Epithelial cell of prostate (primary cell): ENCODE measurements around the genes SIGLEC15 and ELOA2.

GRCh38 chr18:44678838-44679902 is 1.5 kb upstream of the SETBP1 start:
- RRBS: under 1% methylated on average over 19 of the region's 109 CpGs

GRCh38 chr18:44742536-44743411 is 62.1 kb downstream of the SETBP1 start:
- RRBS: no CpG with 5 or more reads among the region's 5 CpGs

DNA sequence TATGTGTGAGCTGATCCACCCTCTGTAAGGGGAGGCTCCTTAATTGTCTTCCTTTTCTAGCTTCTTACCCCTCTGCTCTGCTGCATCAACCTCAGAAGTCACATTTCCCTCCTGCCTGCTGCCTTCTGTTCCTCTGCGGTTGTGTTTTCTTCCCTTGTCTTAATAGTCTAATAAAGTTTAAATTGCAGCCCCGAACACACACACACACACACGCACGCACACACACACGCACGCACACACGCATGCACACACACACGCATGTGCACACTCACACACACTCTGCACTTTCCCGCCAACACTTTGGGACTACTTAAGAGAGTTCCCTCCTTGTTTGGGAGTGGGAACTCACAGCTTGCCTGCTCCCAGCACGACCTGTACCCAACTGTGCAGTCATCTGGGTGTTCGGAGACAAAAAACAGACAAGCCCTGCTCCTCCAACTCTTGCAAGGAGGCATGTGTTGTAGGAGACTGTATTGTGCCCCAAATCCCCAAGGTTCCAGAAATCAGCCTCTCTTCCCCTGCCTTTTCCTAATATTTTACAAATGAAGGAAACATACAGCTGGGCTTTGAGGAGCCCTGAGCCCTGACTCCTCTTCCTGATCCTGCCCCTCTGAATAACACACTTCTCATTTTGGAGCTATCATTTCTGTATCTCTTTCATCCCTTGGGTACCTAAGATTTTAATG is 99.2 kb downstream of the SETBP1 start:
- RRBS: no CpG with 5 or more reads among the region's 11 CpGs

DNA sequence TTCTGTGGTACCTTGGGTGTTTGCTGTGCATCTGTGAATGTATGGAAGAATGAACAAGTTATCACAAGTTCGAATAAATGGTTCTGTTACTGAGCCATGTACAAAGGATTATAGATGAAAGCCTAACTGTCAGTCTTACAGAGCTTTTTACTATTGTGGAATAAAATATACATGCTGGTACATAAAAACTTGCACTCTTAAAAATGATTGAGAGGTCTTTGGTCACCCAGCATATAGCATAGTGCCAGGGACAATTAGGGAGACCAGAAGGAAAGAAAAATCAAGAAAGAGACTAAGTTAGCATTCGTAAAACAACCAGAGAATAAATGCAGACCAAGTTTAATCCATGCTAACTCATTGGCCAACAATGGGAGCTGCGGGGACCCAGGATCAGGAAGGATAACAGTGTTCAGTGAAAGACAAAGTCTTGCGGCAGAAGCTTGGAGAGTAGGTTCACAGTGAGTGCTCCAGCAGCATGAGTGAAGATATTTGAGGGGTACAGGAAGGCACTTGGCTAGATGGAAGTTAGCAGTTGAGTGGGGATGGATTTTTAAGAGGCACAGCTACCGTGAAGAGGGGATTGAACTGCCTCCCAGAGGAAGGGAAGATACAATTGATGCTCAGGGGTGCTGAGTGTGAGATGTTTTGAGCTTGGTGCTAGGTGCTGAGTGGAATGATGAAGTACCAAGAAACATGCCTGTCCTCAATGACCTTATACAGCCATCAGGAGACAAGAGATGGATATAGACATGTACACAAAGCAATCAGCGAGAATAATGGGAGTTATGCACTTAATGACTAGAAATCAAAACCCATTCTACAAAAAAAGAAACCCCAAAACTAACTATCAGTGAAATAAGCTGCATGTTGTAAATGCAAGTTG is 281.4 kb downstream of the SETBP1 start:
- RRBS: no CpG with 5 or more reads among the region's 6 CpGs

GRCh38 chr18:45825479-45825943 is at the start of gene SIGLEC15:
TSS of gene SIGLEC15 (plus strand) at chr18:45825675.
- RRBS: no CpG with 5 or more reads among the region's 12 CpGs

GRCh38 chr18:45896536-45897007 is 70.6 kb downstream of the EPG5 start:
- RRBS: no CpG with 5 or more reads among the region's 6 CpGs

DNA sequence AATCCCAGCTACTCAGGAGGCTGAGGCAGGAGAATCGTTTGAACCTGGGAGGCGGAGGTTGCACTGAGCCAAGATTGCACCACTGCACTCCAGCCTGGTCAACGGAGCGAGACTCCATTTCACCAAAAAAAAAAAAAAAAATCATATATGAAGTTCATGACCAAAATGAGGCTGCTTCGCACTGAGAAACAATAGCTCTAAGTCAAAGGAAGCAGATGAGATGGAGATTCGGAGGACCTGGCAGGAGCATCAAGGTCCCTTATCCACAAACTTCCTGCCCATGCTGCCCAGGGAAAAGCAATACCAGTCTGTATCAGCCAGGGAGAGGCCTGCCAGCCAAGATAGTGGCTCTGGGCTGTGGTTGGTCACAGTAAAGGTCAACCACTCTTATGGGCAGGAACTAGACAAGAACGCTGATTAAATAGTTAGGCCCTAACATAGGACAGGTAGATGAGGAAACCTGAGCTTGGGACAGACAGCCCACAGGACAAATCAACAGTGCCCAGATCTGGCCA is 10.8 kb downstream of the PSTPIP2 start:
- RRBS: no CpG with 5 or more reads among the region's 7 CpGs

GRCh38 chr18:46152858-46153183 is 21.0 kb upstream of the C18orf25 start:
- RRBS: 1% methylated on average over 4 of the region's 5 CpGs

DNA sequence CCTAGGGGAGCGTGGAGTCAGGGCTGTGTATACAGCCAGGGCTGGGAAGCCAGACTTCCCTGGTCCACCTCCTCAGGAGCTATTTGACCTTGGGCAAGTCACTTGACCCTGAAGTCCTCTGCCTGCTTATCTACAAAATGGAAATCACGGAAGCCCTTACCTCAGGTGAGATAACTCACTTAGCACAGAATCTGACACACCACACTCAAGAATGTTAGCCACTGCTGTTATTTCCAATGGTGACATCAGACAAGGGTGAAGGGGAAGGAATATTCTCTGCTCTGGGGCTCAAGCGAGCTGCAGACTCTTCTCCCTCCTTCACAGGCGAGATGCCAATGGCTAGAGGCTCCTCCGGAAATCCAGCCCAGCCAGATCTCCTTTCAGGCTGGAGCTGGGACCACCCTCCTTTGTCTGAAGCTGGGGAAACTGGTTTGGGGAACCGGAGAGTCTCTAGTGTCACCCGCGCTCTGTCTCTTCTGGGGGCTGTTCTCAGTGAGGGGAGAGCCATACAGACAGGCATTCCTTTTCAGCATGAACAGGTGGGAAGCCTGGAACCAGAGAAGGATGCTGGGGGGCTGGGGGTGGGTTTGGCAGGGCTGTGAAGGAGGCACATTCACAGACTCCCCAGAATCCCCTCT is 40.0 kb upstream of the RNF165 start:
- RRBS: 4% methylated on average over 2 of the region's 8 CpGs

GRCh38 chr18:46466104-46466779 is 132.4 kb downstream of the RNF165 start:
- RRBS: 36% methylated on average over 3 of the region's 8 CpGs

DNA sequence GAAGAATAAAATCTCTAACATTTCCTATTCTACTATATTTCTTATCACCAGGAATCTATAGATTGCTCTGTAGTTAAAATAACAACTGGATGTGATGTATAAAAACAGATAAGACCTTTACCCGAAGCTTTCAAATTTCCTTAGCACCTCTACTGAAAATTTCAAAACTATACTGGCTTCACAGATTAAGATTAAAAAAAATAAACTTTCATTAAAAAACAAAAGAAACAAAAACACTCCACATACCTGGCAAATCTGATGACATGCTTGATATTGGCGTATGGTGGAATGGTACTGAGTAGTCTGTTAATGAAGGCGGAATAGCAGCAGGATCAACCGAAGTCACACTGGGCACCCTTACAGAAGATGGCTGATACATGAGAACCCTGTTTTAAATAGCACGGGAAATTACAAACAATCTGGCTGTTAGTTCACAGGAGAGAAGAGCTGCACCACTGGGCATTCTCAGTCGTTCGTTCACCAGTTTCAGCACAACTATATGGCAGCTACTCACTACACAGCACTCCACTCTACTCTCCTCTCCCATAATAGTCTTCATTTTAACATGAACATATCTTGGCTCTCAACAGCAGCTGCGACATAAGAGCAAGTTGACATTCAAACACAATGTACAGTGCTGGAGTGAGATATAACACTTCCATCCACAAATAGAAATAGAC is 64.0 kb upstream of the ST8SIA5 start:
- RRBS: no CpG with 5 or more reads among the region's 8 CpGs

DNA sequence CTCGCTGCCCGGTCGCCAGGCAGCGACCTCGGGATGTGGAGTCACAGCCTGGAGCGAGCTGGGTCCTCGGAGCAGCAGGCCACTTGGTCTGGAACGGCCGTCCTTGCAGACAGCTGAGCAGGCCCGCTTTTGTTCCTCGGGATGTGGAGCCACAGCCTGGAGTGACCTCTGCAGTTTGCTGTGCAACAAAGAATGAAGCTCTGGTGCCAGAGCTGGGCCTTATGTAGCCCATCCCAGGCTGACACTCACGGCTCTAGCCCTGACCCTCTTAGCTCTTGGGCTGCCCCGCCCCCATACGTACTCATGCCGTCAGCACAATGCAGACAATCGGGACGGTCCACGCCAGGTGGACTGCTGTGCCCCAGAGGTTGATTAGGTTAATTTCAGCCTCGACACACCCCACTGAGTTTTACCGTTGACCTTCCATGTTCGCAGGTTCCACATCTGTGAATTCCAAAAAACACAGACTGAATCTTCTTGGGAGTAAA is at the start of gene ELOA2:
ELOA2 (minus strand) TSS at position 270 of the 488 bp plus-strand sequence.
- RRBS: no CpG with 5 or more reads among the region's 21 CpGs

DNA sequence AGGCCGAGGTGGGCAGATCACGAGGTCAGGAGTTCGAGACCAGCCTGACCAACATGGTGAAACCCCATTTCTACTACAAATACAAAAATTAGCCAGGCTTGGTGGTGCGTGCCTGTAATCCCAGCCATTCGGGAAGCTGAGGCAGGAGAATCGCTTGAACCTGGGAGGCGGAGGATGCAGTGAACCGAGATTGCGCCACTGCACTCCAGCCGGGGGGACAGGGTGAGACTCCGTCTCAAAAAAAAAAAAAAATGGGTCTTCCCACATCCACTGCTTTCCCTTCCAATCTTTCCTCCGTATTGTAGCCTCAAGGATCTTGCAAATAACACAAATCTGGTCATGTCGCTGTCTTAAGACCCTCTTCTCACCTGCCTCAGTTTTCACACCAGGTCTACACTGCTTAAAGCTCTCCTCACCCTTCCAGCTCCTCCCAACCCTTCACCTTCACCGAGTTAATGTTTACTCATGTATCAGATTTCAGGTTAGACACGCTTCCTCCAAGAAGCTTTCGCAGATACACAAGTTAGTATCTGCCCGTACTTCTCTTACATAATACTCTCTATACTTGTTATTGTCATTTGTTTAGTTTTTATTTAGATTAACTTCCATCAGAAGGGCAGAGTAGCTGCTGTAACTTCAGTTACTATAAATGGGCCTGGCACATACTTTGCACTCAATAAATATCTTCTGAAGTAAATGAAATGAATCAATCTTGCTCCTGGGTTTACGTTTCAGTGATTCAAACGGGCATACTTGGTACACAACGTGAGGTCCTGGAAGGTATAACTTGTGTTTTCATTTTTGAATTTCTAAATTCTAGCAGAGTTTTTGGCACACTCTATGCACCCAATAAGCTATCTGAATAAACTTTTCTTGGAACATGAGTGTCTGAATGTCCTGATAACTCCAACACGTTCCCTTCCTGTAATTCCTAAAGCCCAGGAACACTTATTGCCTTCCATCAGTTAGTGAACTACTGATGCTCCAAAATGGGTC is 1.4 kb downstream of the IER3IP1 start:
- RRBS: no CpG with 5 or more reads among the region's 21 CpGs

GRCh38 chr18:47879292-47880018 is 51.0 kb downstream of the SMAD2 start:
- RRBS: no CpG with 5 or more reads among the region's 7 CpGs

DNA sequence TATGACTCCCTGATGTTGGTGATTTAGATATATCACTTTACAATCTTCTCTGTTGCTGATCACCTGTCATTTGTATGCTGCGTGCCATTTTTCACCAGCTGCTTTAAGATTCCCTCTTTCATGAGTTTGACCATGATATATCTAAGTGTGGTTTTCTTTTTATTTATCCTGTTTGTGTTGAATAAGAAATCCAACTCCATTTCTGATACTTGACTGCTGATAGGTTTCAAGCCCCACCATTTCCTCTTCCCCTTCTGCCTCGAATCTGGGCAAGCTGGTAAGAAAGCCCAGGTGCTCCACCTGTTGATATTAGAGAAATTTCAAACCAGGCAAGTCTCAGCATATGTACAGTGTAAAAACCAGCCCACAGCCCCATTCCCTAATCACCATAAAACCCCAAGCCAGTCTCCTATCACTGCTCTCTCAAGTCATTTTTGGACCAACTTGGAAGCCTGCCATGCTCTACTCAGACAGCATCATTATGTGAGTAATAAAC is 46.7 kb downstream of the SMAD2 start:
- RRBS: no CpG with 5 or more reads among the region's 2 CpGs

GRCh38 chr18:47896688-47897085 is 33.8 kb downstream of the SMAD2 start:
- RRBS: no CpG with 5 or more reads among the region's 8 CpGs

- RRBS: no CpG with 5 or more reads among the region's 7 CpGs
Observed at GRCh38 chr18:47953425-47954116, 23.1 kb upstream of the SMAD2 start.

DNA sequence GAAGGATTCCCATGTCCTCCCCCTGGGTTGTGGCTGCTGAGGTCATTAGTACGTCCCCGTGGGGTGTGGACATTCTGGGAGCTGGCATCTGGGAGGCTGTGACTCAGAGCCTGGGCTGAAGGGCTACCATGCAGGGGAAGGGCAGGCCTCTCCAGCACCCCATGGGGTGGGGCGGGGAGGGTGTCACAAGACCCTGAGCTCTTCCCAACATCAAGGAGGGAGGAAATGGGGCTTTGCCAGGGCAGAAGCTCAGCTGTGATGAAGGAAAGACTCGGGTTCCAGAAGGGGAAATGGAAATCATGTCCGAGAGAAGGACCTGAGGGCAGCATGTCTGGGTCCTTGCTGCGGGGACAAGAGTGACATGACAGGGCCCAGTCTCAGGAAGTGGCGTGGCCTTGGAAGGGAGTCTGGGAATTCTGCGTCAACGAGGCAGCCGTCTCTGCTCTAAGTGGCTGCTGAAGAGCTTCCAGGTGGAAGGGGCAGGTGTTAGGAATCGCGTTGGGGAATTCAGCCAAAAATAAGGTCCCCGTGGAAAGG is 105.9 kb upstream of the SMAD2 start:
- RRBS: no CpG with 5 or more reads among the region's 13 CpGs

DNA sequence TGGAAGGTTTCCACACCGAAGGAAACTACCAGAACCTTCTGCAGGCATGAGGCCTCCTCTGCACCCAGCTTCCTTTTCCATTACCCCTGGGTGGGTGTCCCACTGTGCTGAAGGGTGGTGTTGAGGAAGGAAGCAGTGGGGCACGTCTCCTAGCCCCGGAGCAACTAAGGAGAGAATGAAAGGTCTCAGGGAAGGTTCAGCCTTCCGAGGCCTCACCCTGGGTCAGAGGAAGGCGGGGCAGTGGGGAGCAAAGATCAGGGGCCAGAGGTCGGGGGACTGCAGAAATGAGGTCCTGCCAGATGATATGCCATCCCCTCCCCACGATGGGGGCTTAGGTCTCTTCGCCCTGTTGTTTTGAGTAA is 153.5 kb upstream of the SMAD2 start:
- RRBS: no CpG with 5 or more reads among the region's 8 CpGs

DNA sequence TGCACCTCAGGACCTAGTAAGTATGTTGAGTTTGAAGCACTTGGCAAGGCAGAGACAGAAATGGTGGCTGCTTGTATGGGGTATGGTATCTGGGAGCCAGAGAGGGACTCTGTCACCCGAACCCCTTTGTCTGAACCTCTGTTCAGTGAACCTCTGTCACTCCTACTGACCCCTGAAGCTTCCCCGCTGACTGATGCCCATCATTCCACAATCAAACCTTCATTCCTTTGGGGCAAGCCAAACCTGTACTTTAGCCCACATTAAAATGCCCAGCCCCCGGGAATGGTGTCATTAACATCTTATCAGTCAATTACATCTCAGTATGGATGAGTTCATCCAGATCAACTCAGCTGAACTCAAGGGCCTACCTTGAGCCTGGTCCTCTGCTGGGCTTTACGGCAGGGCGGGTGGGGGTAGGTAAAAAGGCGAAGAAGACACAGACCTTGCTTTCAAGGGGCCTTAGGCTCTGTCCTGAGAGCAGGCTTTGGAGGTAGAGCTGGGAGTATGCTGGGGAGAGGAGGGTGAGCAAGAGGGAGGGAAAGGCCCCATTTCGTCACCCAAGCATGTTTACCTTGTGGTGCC is 154.4 kb upstream of the SMAD2 start:
- RRBS: no CpG with 5 or more reads among the region's 7 CpGs